Type B pancreatic cell (in vitro differentiated cells): ENCODE measurements around the genes NR1H4, SPIC, PMCH and UQCC6.

DNA sequence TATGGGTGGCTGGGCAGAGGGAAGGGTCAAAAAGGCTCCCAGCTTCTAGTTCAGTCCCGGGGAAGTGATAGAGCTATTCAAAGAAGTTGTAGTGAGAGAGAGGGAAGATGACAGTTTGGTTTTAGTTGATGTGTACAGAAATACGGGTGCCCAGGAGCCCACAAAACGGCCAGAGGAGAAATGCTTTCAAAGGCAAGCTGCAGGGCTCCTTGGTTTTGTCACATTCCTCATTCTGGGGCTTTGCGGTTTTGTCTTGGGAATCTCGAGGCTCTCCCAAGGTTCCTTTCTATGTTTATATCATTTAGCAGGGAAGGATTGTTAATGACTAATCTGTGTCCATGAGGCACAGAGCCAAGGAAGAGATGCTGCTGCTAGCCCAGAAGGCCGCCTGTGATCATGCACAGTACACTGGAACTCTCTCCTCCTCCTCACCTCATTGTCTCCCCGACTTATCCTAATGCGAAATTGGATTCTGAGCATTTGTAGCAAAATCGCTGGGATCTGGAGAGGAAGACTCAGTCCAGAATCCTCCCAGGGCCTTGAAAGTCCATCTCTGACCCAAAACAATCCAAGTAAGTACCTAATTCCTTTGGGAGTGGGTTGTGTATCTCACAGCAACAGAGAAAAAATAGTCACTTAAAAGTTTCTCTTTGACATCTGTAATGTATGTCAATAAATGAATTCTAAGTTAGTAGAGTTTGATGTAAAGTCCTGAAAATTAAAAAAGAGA is at the start of gene NR1H4:
Gene NR1H4, plus strand, starts transcription at position 379 of the 730 bp plus-strand sequence.
- PRO-cap = no peak

- PRO-cap = no peak
Observed at GRCh38 chr12:101474992-101475681, at the start of gene SPIC. SPIC (plus strand) TSS chr12:101475336.

DNA sequence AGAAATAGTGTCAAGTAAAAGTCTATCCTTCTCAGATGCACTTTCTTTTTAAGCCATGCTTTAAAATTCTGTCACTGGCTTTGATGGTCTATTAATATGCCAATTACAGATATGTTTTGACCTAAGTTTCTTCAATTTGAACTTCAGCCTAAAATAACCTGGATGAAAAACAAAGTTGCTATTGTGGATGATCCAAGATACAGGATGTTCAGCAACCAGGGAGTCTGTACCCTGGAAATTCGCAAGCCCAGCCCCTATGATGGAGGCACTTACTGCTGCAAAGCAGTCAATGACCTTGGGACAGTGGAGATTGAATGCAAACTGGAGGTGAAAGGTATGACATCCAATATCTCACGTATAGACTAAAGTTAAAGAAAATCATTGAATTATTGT is 17.2 kb upstream of the CHPT1 start:
- PRO-cap = no peak

GRCh38 chr12:101696549-101697236 is 747 bp upstream of the CHPT1 start:
- PRO-cap = no peak

DNA sequence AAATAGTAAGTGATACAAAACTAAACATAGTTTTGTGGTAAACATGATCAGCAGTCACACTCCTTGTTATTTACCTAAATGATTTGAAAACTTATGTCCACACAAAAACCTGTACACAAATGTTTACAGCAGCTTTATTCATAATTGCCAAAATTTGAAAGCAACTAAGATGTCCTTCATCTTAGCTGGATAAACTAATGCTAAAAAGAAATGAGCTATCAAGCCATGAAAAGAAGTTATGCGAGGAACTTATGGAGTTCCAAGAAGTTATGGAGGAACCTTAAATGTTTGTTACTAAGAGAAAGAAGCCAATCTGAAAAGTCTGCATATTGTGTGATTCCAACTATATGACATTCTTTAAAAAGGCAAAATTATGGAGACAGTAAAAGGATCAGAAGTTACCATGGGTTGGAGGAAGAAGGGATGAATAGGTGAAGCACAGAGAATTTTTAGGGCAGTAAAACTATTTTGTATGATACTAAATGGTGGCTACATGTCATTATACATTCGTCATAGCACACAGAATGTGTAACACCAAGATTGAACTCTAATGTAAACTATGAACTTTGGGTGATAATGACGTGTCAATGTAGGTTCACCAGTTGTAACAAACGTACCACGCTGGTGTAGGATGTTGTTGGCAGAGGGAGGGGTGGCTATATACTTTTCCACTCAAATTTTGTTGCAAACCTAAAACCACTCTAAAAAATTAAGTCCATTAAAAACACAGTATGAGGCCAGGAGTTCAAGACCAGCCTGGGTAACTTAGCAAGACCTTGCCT is 20.5 kb downstream of the CHPT1 start:
- PRO-cap = no peak

DNA sequence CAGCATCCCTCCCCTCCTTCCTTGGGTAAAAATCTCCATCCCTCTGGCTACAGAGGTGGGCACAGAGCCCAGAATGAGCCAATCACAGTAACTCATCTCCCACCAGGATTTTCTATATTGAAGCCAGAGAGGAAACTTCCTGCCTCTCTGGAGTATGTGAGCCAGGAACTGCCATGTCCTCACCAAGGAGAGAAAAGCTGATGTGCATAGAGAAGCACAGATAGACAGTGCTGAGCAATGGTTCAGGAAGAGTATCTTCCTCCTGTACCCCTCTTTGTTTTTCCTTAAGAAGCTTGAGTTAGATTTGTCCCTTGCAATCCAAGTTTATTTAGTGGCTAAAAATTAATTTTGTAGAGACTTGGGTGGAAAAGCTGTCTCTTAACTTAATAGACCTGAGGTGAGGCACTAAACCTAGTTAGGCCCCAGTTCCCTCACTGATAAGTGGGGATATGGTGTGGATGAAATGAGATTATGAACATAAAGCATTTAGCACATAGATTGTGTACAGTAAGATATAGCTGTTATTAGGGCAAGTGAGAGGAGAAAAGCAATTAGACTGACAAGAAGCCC is 3.3 kb upstream of the SYCP3 start:
- PRO-cap = no peak

DNA sequence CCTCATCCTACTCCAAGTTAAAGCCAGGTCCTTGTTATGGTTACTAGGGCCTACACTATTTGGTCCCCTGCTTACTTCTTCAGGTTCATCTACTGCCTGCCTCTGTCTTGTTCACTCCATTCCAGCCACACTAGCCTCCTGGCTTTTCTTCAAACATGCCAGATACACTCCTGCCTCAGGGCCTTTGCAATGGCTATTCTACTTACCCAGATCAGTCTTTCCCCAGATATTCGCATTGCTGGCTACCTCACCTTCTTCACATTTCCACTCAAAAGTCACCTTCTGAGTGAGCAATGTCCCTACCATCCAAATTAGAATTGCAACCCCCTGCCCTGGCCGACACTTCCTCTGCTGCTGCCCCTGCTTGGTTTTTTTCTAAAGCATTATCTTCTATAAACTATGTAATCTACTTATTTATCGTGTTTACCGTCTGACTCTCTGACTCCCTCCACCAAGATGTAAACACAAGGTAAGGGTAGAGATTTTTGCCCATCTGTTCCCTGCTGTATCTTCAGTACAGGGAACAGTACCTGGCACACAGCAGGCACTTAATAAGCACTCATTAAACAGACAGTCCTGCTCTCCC is 43.5 kb upstream of the SYCP3 start:
- PRO-cap = no peak

GRCh38 chr12:101829841-101830205 is 936 bp downstream of the GNPTAB start:
- PRO-cap = no peak

- PRO-cap = no peak
Observed at GRCh38 chr12:101888893-101889438, 11.6 kb downstream of the DRAM1 start.

- PRO-cap = no peak
Observed at GRCh38 chr12:102197557-102197918, at the start of gene PMCH. PMCH (minus strand) TSS chr12:102197833.

GRCh38 chr12:102413248-102413983 is 66.9 kb downstream of the IGF1 start:
- PRO-cap = no peak

DNA sequence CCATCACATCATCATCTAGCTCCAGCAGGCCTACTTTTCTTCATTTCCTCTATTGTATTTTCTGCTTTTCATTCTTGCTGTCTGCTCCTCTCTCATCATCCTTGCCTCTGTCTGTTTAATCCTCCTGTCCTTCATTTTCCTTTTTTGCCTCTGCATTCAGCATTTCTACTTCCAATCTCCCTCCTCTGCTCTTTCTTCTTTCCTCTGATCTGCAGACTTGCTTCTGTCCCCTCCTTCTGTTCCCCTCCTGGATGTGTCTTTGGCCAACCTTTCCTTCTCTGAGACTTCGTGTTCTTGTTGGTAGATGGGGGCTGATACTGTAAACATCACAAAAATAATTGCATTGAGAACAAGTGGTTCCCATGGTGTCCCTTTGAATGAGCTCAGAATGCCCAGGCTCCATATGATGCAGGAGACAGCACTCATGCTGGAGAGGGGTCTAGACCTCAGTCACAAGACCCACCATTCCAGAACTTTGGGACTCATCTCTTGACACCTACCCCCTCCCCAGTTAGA is 62.6 kb downstream of the IGF1 start:
- PRO-cap = no peak

GRCh38 chr12:102463053-102463596 is 17.2 kb downstream of the IGF1 start:
- PRO-cap = no peak

GRCh38 chr12:102479058-102479911 is 1.1 kb downstream of the IGF1 start:
- PRO-cap = no peak

- PRO-cap = no peak
Observed at GRCh38 chr12:102878806-102879499, 38.1 kb downstream of the PAH start.

DNA sequence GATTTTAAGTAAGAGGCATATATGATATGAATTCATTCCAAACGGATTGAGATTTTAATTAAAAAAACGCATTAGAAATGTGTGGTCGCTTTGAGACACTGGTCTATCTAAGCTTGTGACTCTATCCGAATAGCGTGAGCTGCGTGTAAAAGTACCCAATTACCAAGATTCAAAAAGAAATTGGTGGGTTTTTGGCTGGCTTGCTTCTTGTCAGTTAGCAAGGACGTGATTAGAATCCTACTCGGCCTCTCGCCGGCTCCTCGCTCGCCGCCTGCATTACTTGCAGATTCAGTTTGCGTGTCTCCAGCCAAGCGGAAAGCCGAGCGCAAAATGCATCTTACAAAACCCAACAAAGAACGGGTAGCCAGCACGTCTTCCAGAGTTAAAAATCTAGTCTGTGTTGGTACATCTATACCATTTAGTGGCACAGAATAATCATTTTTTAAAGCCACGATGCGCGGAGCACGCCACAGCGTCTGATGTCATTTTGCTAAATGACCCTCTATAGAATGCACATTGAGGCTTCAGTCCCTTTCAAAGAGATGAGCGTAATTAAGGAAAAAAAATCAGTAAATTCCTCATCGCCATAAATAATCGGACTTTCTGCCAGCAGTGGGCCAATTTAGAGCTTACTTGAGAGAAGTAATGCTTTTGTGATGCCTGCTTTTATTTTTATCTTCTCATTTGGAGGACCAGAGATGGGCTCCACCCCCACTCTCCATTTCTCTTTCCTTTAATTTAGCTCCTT is 3.8 kb downstream of the ASCL1 start:
- PRO-cap = no peak

DNA sequence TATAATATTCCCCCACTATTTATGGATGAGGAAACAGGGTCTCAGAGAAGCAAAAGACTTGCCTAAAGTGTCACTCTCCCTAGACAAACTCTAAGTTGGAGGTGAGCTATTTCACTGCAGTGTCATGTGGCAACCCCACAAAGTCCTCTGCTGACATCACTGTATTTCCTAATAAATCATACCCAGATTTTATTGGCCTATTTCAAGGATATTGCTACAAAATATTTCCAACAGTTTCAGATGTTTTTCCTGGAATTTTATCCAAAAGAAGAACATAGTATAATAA is 215.0 kb downstream of the ASCL1 start:
- PRO-cap = no peak

DNA sequence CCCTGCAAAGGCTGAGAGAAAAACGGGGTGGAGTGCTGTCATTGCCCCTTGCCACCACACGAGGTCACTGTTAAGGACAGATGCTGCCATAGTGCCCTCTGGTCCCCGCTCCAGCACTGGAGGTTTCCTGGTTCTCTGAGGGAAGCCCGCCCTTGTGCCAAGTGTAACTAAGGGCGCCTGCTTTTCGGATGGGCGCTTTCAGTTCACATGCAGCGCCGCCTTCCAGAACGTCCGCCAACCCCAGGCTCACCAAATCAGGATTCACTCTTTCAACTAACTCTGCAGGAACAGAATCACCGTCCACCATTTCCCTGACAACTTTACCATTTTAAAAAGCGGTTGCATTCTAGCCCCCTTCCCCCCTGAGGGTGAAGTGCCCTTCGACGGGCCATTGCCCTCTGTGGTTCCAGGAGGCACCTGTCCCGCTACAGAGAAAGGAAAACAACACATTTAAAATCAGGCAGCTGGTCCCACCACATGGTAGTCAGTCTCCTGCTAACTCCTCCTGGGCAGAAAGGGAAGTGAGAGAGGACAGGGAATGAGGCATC is 11.6 kb upstream of the STAB2 start:
- PRO-cap = no peak

DNA sequence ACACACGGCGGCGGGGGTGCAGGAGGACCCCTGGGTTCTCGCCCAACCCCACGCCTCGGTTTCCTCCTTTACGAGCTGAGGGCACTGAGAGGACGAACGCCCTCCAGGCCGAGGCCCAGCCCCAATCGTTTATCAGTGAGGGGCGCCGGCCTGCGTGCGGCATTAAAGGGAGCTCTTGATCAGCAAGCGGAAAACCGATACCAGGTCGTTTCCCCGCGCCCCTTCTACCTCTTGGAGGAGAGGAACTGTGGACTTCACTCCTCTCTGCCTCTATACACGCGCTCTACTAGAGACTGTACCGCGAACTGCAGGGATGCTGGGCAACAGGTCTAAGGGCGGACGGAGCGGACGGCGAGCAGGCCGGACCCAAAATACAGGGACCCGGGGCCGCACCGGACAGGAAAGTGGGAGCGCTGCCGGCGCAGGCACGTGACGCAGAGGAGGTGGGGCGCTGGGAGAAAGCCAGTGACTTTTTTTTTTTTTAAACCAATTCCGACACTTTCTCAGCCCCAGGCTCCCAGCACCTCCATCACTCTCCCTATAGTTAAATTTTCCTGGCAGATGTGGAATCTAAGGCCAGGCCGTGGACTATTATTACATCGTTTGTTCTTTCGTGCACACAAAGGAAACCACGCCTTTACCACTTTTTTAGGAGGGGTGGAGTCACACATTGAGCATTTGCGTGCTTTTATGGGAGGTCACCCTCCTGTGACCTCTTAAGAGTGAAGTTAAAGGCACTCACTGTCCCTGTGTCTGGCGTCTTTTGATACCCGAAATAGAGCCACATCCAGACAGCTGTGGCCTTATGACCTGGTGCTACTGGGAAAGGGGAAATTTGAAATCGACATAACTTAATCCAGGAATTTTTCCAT is at the start of gene UQCC6:
Gene UQCC6, minus strand, starts transcription at position 375 of the 872 bp plus-strand sequence.
- PRO-cap = bidirectional peak, plus-strand start at position 132 of the sequence, minus-strand start at position 70 of the sequence; bidirectional peak, plus-strand start at position 489 of the sequence, minus-strand start at position 307 of the sequence

GRCh38 chr12:104137037-104137465 is 959 bp downstream of the NFYB start:
- PRO-cap = no peak